Tongue (tissue), 2 donors: ENCODE measurements around a stretch of chr6.

DNA sequence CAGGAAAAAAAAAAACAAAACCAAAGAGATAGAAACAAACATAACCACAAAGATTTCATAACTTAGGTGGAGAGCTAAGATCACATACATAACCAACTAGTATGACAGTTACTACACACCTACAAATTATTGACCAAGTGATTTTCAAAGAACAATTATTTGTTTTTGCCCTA lies 69.3 kb downstream of the SNX9 start:
- RAMPAGE, long total RNA, result no peak

GRCh38 chr6:157904858-157905543 lies 76.7 kb upstream of the SYNJ2 start:
- RAMPAGE, long total RNA, result no peak

- RAMPAGE, long total RNA, result no peak
Observed at GRCh38 chr6:158002707-158003790, 21.4 kb downstream of the SYNJ2 start.

GRCh38 chr6:158003791-158004277 lies 22.2 kb downstream of the SYNJ2 start:
- RAMPAGE, long total RNA, result no peak

GRCh38 chr6:158086426-158087463 lies 81.3 kb downstream of the SERAC1 start:
- RAMPAGE, long total RNA, result no peak

- RAMPAGE, long total RNA, result no peak
Observed at GRCh38 chr6:158226574-158227196, 58.5 kb downstream of the GTF2H5 start.

- RAMPAGE, long total RNA, result no peak
Observed at GRCh38 chr6:158408430-158409025, 96.3 kb downstream of the TULP4 start.

- RAMPAGE, long total RNA, result no peak
Observed at GRCh38 chr6:158543479-158544051, 16.3 kb upstream of the TMEM181 start.

DNA sequence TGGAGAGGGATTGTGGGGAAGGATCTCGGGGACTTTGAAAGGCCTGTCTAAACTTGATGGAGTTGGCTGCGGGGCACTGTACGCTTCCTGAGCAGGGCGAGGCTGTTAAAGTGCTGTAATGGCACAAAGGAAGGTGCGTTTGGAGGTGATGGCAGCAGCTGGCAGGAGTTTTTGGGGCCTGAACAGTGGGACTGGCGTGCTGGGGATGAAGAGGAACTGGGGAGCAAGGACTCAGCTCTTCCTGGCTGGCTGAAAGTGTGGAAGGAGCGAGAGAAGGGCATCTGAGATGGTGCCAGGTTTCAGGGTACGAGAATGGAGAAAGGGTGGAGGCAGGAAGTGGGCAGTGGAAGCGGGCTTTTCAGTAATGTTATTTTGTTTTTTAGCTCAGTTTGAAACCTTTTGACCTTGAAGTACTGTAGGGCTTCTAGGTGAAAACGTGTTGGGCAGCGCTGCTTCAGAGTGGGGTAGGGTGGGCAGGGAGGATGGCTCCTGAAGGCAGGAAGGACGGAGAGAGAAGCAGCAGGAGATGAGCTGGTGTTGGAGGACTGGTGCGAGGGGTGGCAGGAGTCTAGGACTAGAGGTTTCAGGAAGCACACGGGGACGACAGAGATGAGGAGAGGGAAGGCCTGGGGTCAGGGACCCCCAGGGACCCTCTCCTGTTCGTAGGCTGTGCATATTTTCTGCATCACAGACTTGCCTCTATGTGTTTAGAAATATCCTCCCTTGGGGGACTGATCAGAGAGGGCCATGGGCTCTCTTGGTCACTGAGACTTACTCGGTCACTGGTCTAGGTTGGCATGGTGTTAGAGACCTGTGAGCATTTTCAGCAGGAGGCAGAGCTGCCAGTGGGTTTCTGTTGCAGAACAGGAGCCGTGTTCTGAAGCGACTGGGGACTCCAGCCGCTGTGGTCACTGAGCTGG lies 8.2 kb downstream of the TMEM181 start:
- RAMPAGE, long total RNA, result no peak

GRCh38 chr6:158626836-158627808 lies 17.4 kb downstream of the DYNLT1 start:
- RAMPAGE, long total RNA, result no peak

DNA sequence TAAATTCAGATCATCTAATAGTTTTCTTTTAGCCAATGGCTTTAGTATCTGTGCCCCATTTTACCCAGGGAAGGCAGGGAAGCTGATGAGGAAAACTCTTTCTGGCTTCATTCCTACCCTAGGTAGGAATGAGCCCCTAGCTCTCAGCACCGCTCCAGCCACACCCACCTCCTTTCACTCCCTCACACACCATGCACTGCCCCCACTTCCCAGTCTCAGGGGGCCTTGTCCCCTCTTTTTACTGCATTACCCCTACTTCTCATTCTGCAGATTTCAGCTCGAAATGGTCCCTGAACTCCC lies 4.2 kb downstream of the DYNLT1 start:
- RAMPAGE, long total RNA, result no peak

GRCh38 chr6:158642144-158643174 lies 2.1 kb downstream of the DYNLT1 start:
- RAMPAGE, long total RNA, result no peak

- RAMPAGE, long total RNA, result no peak
Observed at GRCh38 chr6:158655175-158656301, 5.7 kb downstream of the SYTL3 start.

DNA sequence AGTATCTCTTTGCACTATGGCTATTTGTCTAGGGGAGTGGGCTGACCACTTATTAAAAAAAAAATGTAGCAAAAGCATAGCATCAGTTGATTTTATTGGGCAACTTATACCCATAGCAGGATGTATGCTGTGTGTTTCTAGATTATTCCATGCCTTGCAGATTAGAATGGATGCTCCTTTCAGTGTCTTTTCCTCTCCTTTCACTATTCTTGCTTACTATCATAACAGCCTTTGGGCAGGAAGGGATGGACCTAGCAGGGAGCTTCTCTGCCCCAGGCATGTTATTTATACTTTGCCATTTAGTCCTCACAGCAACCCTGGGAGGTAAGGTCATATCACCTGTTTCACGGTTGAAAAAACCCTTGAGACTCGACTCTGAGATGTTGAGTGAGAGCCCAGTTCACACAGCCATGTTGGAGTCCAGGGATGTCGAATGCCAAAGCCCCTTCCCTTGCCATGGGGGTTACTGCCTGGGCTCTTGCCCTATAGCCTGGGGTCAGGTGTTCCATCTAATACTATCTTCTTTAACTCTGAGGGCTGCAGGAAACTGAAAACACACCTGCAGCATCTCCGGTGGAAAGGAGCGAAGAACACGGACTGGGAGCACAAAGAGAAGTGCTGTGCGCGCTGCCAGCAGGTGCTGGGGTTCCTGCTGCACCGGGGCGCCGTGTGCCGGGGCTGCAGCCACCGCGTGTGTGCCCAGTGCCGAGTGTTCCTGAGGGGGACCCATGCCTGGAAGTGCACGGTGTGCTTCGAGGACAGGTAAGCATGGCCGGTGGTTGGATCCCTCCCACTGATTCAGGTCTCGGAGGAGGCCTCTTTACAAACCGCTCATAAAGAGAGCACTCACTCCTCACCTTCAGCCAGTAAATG lies 15.2 kb downstream of the SYTL3 start:
- RAMPAGE, long total RNA, result no peak

DNA sequence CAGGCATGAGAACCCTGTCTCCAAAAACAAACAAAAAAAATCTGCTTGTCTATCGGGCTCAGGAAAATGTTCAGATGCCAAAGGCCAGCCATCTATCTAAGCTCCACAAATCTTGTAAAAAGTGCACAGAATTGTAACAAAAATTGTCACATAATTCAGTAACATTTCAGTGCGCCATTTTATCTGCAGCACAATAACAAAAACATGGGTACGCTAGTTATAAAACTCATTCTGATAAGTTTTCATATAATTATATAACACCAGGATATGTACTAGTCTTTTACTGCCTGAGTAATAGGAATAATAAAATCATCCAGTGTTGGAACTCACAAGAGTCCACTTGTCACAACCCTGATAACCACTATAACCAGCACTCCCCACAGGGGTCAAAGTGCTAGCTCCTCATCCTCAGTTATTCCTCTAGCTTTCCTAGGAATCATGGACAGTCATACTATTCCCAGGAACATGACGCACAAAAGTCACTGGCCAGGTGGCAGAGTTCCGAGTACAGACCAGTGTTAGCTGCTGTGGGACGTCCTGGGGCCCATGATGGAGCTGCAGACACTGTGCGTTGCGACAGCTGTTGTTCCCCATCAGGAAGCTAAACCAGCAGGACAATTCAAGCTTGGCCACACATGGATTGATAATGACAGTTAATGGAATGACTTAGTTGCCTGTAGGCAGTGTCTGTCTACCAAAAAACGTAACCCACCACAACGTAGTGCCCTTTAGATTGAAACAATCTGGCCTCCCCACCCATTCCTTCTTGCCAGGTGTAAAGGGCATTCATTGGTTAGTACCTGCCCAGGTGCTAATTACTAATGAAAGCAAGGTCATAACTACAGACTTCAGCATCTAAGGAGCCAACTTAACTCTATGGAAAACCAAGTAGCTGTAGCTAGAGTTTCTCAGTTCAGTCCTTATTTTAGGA lies 17.5 kb downstream of the EZR start:
- RAMPAGE, long total RNA, result no peak

DNA sequence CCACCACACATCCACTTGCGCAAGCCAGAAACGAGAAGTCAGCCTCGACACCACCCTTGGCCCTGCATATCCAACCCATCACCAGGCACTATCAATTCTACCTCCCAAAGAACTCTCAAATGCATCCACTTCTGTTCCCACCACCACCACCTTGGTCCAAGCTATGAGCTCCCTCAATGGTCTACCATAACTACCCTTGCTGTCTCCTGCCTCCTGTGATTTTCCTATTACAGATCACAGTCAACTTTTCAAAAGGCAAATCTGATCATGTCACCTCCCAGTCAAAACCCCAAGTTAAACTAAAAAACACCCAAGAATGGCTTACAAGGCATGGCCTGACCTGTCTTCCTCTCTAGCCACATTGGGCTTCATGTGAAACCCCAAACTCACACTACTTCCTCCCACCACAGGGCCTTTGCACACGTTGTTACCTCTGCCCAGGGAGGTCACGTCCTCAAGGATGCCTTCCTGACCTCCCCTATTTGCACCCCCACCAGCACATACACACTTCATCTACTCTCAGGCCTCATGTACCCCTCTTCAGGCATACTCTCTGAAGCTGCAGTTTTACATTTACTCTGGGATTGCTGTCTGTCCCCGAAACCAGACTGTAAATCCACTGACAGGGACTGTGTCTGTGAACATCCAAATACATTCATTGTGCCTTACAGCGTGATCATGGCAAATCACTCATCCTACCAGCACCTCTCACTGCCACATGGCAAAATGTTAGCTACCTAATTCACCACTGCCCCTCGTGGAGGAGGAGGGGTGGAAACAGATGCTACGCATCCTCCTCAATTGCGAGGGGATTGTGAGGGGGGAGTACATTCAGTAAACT lies 6.2 kb downstream of the EZR start:
- RAMPAGE, long total RNA, result no peak

DNA sequence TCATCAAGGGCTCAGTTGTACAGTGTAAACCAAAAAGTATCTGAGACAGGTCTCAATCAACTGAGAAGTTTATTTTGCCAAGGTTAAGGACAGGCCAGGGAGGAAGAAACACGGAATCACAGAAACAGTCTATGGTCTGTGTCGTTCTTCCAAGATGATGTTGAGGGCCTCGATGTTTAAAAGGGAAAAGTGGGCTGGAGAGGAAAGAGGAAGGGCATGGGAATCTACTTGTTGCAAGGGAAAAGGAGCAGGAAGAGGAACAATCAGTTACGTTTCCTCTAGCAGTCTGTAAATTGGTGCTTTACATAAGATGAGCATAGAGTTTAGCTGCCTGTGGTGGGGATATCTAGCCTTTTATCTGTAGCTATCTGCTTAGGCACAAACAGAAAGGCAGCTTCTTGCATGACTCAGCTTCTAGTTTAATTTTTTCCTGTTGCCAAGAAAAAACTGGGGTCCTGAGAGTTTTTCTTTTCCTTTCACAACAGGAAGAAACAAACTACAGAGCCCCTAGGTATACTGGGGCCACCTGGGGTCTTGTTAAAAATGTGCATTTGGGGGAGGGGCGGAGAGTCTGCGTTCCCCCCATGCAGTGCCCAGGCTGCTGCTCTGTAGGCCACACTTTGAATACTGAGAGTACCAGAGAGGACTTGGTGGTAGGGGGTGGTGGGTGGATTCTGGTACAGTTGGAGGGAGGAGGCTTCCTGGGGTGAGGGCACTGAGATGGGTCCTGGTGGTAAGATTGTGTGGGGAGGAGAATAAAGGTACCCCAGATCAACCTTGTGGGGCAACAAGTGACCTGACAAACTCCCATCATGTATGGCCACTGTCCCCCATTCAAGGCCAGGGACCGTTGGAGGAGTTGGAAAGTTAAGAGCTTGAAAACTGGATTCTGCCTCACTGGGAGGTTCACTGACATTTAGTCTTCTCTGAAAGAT lies 35.3 kb upstream of the EZR start:
- RAMPAGE, long total RNA, result no peak

DNA sequence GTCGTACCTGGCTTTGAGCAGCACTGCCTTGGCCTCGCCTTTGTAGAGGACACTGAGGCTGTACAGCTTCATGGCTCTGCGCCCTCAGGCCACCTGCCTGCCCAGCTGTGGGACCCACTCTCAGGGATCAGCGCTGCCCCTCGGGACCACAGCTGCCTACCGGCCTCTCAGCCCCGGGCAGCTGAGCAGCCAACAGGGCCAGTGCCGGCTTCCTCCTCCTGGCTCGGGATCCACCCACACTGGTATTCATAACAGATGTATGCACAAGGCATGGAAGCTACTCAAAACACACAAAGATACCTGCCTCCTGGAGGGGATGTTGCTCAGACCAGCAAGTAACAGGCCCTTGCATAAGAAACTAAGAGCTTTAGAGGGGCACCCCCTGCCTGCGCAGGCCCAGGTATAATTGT lies 77.9 kb downstream of the RSPH3 start:
- RAMPAGE, long total RNA, result no peak

GRCh38 chr6:158960010-158960856 lies 39.8 kb downstream of the RSPH3 start:
- RAMPAGE, long total RNA, result no peak

- RAMPAGE, long total RNA, result no peak
Observed at GRCh38 chr6:158998838-158999142, 1.2 kb downstream of the RSPH3 start.